ENCODE results near the genes HOXA2 and CREB5.

DNA sequence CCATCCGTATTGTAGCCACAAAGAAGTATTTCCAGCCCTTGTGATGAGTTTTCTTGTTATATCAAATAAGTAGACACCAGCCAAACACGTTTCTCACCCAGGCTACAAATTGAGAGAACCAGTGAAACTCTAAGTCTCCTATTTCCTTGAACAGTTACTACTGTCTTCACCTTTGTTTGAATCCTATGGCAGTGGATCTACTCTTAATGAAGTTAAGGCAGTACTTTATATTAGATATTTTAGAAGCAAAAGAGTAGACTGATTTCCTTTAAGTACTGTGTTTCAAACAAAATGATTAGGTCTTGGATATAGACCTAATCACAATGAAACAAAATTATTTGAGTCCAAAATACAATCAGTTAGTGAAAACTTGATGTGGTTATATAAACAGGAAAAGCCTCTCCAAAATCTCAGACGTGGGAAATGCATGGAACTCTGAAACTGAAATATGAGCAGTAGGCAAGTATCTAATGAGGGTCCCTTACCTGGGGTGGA, 234.4 kb upstream of the NFE2L3 start:
- PRO-cap, result no peak

- PRO-cap, result no peak
Observed at GRCh38 chr7:26305144-26306006, 13.7 kb downstream of the SNX10 start.

DNA sequence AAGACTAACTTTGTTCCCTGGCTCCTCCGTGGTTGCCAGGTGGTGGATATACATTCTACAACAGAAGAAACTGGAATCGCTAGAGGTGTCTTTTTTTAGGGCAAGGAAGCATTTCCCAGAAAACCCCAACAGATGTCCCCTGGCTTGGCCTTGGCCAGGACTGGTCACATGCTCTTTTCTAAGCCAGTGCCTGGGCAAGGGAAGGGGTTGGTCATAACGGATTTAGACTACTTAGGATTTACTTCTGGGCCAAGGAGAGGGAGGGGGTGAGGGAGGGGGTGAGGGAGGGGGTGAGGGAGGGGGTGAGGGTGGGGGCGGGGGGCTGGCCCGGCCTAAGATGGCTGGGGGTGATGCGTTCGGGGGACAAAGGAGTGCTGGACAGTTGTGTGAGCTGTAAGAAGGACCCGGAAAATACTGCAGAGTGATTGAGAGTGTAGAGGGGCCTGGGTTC, 105.7 kb downstream of the SNX10 start:
- PRO-cap, result no peak

DNA sequence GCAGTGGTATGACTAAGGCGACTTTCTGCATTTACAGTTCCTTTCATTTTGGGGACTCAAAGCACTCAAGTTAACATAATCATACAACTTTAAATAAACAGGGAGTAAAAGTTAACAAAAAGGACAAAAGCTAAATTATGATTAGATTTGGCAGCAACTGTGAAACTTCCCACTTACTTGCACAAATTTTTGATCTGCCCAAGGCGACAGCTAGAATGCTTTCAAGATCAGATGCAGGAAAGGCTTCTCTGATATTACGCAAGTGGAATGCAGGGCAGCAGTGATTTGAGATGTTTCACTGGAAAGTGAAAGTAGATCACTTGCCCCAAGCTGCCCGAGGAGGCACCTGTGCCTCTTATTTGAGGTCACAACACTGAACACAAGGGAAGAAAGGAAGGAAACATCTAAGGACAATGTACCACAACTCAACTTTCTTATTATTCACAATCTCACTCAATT, 199.4 kb downstream of the SKAP2 start:
- PRO-cap, result no peak

DNA sequence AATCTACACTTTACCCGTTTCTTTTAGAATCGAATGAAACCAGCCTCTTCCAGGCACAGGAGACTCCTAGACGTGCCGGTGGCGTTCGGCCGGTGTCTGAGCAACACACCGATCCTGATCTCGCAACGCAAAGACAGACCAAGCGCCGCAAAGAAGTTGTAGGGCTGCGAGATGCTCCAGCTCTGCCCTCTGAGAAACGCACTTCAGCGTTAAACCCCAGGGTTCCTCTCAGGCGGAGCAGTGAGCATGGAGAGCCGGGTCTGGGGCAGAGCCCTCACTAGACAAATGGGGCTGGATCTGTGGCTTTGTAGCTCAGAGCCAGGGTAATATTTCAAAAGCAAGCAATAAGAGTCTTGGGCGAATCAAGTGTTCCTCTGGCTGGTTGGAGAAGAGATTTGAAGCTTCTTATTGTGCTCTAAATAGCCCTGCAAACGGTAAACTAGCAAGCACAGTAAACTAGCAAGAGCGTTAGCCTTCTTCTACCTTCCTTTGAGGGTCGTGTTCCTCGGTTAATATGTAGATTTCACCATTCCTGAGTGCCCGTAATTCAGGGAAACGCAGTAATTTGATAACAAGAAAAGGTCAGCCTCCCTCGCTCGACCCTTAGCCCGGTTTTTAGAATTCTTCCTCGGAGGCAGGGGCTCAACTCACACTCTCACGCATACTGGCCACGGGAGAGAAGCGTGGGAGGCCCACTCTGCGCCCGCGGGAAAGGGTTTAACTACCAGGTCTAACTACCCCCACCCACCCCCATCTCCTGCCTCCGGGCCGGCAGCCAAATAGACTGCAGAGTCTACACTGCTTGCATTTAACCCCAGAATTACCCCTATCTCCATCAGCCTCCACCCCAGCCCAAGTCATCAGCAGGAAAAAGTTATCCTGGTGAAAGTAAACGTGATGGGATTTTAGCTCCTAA, 6.7 kb downstream of the SKAP2 start:
- PRO-cap, result no peak

- PRO-cap, result no peak
Observed at GRCh38 chr7:27102576-27103301, at the start of gene HOXA2. Gene HOXA2, minus strand, starts transcription at chr7:27102683.

GRCh38 chr7:27113130-27113684, 10.7 kb upstream of the HOXA2 start:
- PRO-cap, result unidirectional peak, plus-strand start at chr7:27113587

GRCh38 chr7:27122452-27123468, 7.8 kb downstream of the HOXA4 start:
- PRO-cap, result unidirectional peak, minus-strand start at chr7:27122708

GRCh38 chr7:27161779-27161958, 3.7 kb downstream of the HOXA9 start:
- PRO-cap, result no peak

GRCh38 chr7:27166333-27167003, 1.1 kb upstream of the HOXA9 start:
- PRO-cap, result no peak

GRCh38 chr7:27173572-27174006, 531 bp downstream of the HOXA10 start:
- PRO-cap, result no peak

- PRO-cap, result no peak
Observed at GRCh38 chr7:27210007-27211057, 10.4 kb upstream of the HOXA13 start.

- PRO-cap, result no peak
Observed at GRCh38 chr7:27375743-27376484, 133.3 kb downstream of the EVX1 start.

GRCh38 chr7:27617193-27618129, 45.2 kb downstream of the HIBADH start:
- PRO-cap, result no peak

DNA sequence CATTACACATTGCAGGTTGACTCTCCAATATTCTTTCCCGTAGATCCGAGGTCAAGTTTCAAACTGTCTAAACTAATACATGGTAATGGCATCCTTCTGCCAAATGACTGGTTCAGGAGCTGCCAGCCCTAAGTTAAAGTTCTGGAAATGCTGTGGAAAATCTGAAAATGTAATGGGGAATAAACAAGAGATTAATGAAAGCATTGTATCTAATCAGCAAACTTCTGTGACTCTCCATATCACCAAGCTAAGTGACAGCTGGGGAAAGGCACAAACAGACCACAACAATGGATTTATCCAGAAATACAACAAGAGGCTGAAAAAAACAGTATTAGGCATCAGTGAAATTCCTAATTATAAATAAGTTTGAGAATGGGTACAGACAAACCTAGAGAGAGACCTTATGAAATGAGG, 5.8 kb downstream of the HIBADH start:
- PRO-cap, result no peak

- PRO-cap, result bidirectional peak, plus-strand start at chr7:27663160, minus-strand start at chr7:27662842
Observed at GRCh38 chr7:27663065-27663359, 329 bp upstream of the HIBADH start.

GRCh38 chr7:27972232-27972863, 208.2 kb downstream of the JAZF1 start:
- PRO-cap, result no peak

DNA sequence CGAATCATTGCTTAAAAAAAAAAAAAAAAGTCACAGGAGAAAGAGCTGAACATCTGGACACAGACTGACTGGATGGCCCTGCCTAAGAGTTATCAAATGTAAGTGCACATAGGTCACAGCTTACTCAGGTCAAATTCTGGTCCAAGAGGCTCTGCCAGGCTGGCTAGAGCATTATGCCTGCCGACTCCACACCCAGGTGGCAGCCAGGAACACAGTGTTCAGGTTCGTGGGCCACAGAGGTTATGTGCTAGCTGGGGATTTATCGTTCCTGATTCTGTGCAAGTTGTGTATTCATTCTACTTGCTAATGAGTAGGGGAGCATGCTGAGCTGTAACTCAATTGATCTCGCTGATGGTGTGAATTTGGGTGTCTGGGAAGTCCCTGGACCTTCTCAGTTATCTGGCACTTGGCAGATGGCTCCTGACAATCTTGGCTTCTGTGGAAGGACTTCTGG, 175.2 kb downstream of the JAZF1 start:
- PRO-cap, result no peak

DNA sequence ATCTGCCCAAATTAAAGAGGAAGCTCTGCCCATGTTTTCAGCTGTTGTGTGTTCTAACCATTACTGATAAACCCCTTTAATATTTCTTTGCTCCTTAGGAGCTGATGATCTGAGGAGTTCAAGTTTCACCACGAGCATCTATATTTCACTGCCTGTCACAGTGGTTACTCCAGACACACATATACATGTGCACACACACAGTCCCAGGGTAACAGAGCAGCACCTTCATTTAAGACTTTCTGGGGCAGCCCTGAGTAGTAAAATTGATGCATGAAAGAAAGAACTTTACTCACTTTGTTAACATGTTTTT, 94.3 kb downstream of the JAZF1 start:
- PRO-cap, result no peak

DNA sequence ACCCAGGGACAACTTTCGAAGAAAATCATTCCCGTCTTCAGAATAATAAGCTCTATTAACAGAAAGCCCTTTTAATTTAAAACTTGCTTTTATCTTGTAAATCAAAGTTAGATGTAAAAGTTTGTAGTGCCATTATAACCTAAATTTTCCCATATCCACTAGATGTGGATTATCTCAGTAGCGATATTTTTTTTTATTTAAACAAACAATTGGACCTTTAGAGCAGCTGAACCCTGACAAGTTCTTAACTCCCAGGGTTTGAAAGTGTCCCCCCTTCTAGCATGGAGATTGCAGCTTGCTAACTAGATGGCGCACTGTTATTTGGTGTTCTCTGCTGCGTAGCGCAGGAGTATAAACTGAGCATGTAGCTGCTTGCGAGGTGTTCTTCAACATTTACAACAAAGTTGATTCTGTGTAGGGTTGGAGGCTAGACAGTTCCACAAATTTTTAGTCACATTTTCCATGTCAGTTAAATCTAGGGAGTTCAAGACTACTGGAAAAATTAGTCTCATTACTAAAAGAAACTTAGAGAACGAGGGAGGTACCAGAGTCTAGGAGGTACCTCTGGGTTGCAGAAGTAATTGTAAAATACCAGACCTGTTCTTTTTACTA, at the start of gene CREB5:
CREB5 (plus strand) TSS at position 382 of the 612 bp plus-strand sequence.
- PRO-cap, result no peak